Sigmoid colon (tissue), 4 donors: ENCODE measurements around a stretch of chr6.

DNA sequence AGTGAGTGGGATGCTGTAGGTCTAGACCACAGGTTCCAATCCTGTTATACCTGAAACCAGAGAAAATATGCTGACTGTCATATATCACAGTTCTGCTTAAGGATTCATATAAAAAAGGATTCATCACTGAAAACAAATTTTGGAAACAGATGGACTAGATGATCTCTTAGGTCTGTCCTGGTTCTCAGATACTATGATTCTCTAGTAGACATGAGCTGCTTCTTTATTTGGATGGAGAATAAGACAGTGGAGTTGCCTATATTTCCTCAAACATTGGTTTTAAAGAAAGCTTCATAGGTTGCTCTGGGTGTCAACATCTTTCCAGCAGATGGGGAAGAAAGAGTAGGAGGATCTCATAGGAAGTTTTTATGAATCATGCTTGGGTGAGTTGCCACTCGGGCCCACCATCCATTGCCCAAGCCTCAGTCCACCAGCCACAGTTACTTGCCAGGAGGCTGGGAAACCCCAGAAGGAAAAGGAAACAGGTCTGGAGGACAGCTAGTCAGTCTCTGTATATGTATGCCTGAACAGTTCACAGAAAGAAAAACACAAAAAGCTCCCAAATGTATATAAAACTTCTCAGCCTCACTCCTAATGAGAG lies 42.9 kb upstream of the MAP7 start:
- PRO-cap: no peak
- RAMPAGE, long total RNA, 4 experiments: no peak in any of the 4 experiments

GRCh38 chr6:136604832-136605630 lies 54.8 kb upstream of the MAP7 start:
- PRO-cap: no peak
- RAMPAGE, long total RNA, 4 experiments: no peak in any of the 4 experiments

- PRO-cap: no peak
- RAMPAGE, long total RNA, 4 experiments: no peak in any of the 4 experiments
These were observed 20.9 kb downstream of the MAP3K5 start for GRCh38 chr6:136771402-136771798.

GRCh38 chr6:136788206-136789055 lies 3.8 kb downstream of the MAP3K5 start:
- PRO-cap: no peak
- RAMPAGE, long total RNA, 4 experiments: no peak in any of the 4 experiments

DNA sequence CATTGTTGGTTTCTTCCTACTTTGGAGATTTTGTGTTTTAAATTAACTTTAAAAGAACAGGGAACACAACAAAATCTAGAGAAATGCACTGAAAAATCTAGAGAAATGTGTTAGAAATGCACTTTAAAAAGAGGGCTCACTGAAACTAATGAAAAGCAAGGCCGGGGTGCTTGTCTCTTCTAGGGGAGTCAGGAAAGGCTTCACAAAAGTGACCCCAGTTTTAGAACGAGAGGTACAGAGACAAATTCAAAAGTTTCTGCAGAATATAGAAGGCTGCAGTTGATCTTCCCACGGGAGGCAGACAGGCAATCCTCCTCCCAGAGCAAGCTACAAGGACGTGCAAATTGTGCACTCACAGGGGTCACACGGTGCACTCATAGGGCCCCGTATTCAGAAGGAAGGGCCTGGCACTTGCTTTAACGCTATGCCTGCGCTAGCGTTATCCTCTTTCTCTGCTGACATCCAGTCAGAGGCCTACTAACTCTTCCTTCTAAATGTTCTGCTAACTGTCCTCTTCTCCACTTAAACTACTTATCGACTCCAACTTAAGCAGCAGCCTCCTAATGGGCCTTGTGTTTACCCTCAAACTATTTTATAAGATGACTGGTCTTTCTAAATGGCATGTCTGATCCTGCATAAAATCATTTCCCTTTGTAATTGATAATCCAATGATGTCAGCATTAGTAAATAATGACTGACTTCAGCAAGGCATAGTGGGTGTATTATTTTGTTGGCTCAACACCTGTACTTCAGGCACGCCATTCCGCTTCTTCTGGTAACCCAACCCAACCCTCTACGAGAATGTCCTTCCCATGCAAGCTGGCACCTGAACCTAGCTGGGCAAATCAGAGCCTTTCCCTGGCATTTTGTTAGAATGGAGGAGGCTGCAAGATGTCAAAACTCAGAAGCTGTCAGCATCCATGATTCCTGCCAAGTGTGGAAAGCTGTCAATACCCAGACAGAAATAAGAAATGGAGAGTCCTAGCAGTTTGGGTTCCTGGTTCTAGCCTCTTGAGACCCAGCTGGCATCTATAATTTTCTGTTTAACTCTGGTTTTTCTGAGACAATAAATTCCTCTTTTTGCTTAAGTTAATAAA lies 2.2 kb downstream of the IFNGR1 start:
- PRO-cap: no peak
- RAMPAGE, long total RNA, 4 experiments: no peak in any of the 4 experiments

GRCh38 chr6:137222109-137222975 lies 3.2 kb upstream of the IFNGR1 start:
- PRO-cap: no peak
- RAMPAGE, long total RNA, 4 experiments: no peak in any of the 4 experiments

- PRO-cap: no peak
- RAMPAGE, long total RNA, 4 experiments: no peak in any of the 4 experiments
These were observed 13.4 kb upstream of the IFNGR1 start for GRCh38 chr6:137232521-137232997.

DNA sequence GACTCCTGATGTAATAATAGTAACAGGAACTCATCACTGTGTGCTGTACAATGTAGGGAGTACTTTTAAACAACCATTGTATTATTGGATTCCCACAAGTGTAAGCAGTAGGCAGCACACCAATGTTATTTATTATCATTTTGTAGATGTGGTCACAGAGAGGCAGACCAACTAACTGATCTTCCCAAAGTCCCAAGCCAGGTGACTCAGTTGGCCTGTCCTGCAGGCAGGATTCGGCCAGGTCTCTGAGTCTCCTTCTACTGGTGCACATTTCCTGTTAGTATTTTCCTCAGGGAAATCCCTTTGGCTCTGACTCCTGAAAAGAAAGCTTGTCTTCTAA lies 14.5 kb upstream of the IFNGR1 start:
- PRO-cap: no peak
- RAMPAGE, long total RNA, 4 experiments: no peak in any of the 4 experiments

DNA sequence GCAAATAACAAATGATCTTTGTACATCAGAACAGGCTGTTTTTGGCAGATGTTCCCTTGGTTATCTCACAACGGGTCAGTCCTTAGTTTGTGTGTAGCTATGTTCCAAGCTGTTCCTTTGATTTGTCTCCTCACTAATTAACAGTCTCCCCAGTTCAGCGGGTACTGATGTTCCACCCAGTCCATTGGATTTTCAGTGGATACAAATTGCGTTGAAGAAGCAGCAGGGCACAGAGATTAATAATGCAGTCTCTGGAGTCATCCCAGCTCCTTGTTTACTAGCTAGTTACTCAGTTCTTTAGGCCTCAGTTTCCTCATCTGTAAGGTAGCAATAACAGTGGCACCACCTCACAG lies 131.2 kb upstream of the IFNGR1 start:
- PRO-cap: no peak
- RAMPAGE, long total RNA, 4 experiments: no peak in any of the 4 experiments

GRCh38 chr6:137699167-137699694 lies 167.8 kb upstream of the TNFAIP3 start:
- PRO-cap: no peak
- RAMPAGE, long total RNA, 4 experiments: no peak in any of the 4 experiments

DNA sequence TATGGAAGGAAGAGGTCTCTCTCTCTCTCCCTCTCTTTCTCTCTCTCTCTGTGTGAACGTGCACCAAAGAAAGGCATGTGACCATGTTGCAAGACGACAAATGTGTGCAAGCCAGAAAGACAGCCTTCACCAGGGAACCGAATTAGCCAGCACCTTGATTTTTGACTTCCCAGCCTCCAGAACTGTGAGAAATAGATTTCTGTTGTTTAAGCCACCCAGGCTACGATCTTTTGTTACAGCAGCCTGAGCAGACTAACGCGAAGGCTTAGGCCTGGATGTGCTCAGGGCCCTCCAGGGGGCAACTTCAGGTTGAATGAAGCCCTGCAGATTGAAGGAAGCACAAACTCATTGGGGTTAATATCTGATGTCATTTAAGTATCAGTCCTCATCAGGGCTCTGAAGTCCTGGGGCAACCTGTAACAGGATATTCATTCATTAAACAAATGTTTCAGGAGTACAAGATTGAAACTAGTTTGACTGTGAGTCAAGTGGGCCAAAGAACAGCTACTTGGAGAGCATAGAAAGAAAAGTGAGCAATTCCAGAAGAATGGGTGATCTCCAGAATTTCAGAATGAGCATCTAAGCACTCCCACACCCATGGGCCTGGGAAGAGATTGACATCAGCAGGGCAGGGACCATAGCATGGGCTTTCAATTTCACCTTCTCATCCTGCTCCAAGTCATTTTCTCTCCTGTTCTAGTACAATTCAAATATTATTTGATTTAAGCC lies 157.3 kb upstream of the TNFAIP3 start:
- PRO-cap: no peak
- RAMPAGE, long total RNA, 4 experiments: no peak in any of the 4 experiments

DNA sequence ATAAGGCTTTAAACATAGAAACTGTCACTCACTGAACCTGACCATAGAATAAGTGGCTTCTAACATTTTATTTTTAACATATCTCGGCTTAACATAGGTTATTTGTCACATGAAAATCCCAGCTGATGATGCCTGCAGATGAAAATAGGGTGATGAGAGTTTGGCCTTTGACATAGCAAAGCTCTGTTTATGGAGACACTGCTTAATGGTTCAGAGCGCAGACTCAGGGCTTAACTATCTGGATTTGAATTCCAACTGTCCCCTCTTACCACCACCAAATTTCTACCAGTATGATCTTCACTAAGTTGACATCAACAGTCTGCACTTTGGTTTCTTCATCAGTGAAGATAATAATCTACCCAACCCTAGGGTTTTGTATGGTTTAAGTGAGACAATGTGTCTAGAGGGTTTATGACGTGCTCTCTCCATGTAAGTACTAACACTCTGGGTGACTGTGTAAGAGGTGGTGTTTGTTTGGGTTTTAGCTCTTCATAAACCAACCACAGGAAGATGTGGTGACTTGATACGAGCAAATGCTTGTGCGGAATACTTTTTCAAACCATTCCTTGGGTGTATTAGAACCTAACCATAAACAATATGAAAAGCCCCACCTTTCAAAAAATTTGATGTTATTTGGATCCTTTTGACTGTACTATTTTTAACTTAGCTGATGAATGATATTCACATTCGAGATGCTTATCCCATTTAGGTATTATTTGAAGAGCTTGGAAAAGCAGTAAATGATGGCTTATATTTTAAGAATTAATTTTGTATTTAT lies 151.4 kb upstream of the TNFAIP3 start:
- PRO-cap: no peak
- RAMPAGE, long total RNA, 4 experiments: no peak in any of the 4 experiments

DNA sequence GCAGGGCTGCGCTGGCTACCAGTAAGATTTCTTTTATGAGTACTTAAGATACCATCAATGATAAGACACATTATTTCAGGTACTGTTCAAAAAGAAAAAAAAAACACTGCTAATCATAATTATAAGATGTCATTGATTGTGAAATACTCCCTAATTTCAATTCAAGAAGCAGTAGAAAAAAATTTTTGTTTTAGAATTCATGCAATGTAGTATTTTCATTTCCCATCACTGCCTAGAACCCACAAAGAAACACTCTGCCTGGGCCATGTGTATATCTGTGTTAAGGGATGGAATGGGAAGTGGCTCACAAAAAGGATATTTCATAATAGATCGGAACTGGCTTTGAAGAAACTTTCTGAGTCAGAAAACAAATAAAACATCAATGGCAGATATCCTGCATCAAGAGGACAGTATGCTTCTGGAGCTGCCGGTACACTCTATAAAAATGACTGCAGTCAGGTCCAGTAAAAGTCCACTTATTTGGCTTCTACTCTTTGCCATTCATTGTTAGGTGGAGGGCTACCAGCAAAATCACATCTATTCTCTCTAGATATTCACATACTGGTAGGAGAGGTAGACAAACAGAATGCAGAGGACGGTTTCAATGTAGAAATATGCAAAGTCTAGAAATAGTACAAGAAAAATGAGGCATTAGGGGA lies 135.0 kb upstream of the TNFAIP3 start:
- PRO-cap: no peak
- RAMPAGE, long total RNA, 4 experiments: no peak in any of the 4 experiments

GRCh38 chr6:137792686-137792992 lies 74.4 kb upstream of the TNFAIP3 start:
- PRO-cap: no peak
- RAMPAGE, long total RNA, 4 experiments: no peak in any of the 4 experiments

GRCh38 chr6:137867935-137868405 lies 911 bp downstream of the TNFAIP3 start:
- PRO-cap: no peak
- RAMPAGE, long total RNA, 4 experiments: start-site peak on the plus strand in 1 of 4 experiments, at chr6:137868058-137868596 at its widest, 7 reads per replicate; start-site peak on the minus strand in 4 of 4 experiments, at chr6:137868159-137868236 at its widest, 10 to 26 reads per replicate

- PRO-cap: no peak
- RAMPAGE, long total RNA, 4 experiments: no peak in any of the 4 experiments
These were observed 1.9 kb downstream of the TNFAIP3 start for GRCh38 chr6:137868706-137869649.

GRCh38 chr6:137869718-137870655 lies 2.9 kb downstream of the TNFAIP3 start:
- PRO-cap: no peak
- RAMPAGE, long total RNA, 4 experiments: no peak in any of the 4 experiments

GRCh38 chr6:137871891-137872505 lies 4.9 kb downstream of the TNFAIP3 start:
- PRO-cap: no peak
- RAMPAGE, long total RNA, 4 experiments: no peak in any of the 4 experiments

DNA sequence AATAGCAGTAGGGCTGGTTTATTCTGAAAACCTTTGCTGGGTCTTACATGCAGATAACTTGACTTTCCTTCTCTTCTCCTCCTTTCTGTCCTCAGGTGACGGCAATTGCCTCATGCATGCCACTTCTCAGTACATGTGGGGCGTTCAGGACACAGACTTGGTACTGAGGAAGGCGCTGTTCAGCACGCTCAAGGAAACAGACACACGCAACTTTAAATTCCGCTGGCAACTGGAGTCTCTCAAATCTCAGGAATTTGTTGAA lies 7.6 kb downstream of the TNFAIP3 start:
- PRO-cap: no peak
- RAMPAGE, long total RNA, 4 experiments: no peak in any of the 4 experiments

DNA sequence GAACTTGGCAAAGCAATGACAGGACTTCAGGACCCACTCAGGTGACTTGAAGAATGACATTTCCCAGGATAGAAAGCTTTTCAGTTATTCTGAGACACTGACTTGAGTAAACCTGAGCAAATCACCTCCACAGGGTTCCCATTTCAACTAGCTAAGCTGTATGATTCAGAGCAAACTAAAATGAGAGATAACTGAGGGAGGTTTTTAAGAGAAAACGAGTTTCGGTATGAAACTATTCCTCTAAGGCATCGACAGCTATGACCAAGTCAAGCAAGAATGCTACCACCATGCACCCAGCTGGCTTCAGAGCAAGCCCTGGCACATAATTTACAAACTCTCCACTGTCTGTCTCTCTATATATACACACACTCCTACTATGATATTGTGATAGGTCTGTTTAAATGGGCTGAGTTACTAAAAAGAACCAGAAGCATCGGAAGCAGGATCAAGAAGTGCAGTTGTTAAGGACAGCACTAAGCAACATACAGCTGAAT lies 75.3 kb downstream of the PERP start:
- PRO-cap: no peak
- RAMPAGE, long total RNA, 4 experiments: no peak in any of the 4 experiments